ENCODE measurements around a stretch of chr1.

- RRBS, 2 experiments, result no CpG with 5 or more reads among the region's 3 CpGs
CAGE:
- cytosol, long polyA minus RNA, result no peak
- cytosol, long polyA plus RNA, result no peak
- long polyA plus RNA, result no peak
- nucleus, long polyA minus RNA, result no peak
- nucleus, long polyA plus RNA, result no peak
Measured at GRCh38 chr1:243664562-243665328, 185.3 kb downstream of the AKT3 start.

DNA sequence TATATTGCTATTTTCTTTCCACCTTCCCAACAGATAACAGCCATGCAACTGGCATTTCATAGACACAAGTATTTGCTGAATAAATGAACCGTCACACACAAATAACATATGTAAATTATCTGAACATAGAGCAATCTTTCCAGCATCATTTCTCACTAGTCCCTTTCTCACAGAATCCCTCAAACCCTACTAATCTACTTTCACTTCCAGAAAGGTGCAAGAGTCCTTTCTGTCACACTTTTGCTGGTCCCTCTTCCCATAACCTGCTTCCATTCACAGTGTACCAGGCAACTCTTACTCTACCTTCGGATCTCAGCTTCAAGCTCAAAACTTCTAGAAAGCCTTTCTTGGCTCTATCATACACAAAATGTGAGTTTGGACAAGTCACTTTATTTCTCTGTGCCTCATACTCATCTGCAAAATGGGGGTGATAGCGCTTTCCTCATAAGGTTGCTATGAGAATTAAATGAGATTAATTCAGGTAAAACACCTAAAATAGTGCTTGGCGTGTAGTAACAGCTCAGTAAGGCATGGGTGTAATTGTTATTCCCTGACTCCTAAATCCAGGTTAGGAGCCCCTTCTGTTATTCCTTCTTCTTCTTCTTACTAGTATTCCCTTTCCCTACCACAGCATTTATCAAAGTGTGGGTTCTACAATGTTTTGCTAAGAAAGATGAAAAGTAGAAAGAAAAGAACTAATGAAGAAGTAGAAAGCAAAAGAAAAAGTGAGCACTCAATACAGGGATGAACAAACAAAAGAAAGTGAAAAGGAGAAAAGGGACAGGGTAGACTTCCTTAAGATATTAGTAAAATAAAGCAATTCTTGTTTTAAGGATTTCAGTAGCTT lies 113.0 kb downstream of the AKT3 start:
- RRBS, 2 experiments, result no CpG with 5 or more reads among the region's 4 CpGs
CAGE:
- cytosol, long polyA minus RNA, result no peak
- cytosol, long polyA plus RNA, result no peak
- long polyA plus RNA, result no peak
- nucleus, long polyA minus RNA, result no peak
- nucleus, long polyA plus RNA, result no peak

DNA sequence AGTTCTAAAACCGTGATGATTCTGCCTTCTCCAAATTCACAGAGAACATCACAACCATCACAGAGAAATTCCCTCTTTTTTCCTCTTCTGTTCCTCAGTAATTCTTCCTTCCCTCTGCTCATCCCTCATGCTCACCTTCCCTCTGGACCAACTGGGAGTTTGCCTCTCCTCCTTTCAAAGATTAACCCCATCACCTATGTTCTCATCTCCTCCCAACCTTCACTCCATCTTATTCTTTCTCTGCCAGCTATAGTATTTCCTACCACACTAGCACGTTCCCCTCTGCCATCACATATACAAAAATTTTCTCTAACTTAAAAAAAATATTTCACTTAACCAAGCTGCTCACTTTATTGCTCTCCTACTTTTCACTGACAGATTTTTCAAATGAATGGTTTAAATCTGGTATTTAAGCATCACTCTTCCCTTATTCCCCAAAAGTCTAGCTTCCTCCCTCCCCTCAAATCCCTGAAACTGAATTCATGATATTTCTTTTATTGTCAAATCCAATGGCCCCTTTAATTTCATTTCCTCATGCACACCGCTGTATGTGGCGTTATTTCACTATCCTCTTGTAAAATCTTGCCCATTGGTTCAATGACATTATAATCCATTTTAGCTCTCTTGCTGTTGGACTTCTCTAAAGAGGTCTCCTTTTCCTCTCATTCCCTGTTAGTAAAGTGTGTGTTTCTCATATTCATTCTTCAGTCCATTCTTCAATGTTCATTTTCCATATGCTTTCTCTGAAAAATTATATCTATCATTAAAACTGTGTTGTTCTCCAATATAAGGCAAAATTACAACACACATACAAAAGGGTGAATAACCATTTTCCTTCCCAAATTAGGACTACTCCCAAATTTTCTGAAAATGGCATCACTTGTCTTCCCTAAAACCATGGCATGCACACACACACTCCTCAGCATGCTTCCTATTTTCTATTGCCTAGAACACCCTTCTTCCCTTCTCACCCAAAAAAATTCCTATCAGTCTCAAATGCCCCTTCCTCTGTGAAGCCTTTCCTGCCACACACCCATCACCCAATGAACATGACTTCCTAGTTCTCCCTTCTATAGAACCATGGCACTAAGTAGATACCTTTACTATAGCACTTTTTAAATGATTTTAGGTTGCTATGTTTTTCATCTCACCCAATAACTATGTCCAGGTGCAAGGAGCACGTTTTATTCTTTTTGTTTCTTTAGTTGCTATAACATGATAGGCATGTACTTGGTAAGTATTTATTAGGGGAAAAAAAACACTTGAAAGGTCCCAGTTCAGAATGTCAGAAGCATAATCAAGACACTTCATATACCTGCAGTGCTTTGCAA lies 44.5 kb downstream of the AKT3 start:
- RRBS, 2 experiments, result no CpG with 5 or more reads among the region's 5 CpGs
CAGE:
- cytosol, long polyA minus RNA, result no peak
- cytosol, long polyA plus RNA, result no peak
- long polyA plus RNA, result no peak
- nucleus, long polyA minus RNA, result no peak
- nucleus, long polyA plus RNA, result no peak

- RRBS, 2 experiments, result no CpG with 5 or more reads among the region's 1 CpG
CAGE:
- cytosol, long polyA minus RNA, result no peak
- cytosol, long polyA plus RNA, result no peak
- long polyA plus RNA, result no peak
- nucleus, long polyA minus RNA, result no peak
- nucleus, long polyA plus RNA, result no peak
Measured at GRCh38 chr1:244055501-244056037, 4.5 kb downstream of the ZBTB18 start.

- RRBS, 2 experiments, result no CpG with 5 or more reads among the region's 5 CpGs
CAGE:
- cytosol, long polyA minus RNA, result no peak
- cytosol, long polyA plus RNA, result no peak
- long polyA plus RNA, result no peak
- nucleus, long polyA minus RNA, result no peak
- nucleus, long polyA plus RNA, result no peak
Measured at GRCh38 chr1:244211459-244211896, 141.0 kb upstream of the C1orf100 start.

DNA sequence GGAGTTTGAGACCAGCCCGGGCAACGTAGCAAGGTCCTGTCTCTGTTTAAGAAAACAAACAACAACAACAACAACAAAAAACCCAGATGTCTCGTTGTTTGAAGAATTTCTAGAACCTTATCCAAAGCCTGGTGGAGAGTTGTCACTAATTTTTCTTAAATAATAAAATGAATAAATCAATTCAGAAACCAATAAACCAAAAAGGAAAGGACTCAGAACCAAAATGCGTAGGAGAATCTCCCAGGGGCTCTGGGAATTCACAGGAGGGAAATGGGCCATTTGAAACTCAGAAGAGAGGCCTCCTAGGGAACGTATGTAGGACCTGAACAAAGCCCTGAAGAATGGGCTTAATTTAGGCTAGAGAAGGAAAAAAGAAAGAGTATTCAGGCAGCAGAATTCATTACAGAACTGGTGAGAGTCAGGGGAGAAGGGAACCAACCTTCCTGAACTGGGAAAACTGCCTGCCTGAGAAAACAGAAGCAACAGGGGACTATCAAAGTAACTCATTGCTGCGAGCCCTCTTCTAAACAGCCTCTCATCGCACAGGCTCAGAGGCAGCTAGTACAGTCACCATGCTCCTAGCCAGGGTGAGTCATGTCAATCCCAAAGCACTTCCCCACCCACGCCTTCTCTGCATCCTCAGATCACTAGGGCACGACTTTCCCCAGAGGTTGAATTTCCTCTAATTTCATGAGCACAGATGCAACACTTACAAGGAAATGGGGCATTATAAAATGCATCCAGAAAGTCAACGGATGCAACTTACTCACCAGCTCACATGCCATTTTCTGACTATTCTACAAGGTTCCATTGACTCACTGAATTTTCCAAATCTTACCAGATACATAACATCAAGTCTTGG lies 1.1 kb downstream of the C1orf100 start:
- RRBS, 2 experiments, result no CpG with 5 or more reads among the region's 10 CpGs
CAGE:
- cytosol, long polyA minus RNA, result no peak
- cytosol, long polyA plus RNA, result no peak
- long polyA plus RNA, result no peak
- nucleus, long polyA minus RNA, result no peak
- nucleus, long polyA plus RNA, result no peak

DNA sequence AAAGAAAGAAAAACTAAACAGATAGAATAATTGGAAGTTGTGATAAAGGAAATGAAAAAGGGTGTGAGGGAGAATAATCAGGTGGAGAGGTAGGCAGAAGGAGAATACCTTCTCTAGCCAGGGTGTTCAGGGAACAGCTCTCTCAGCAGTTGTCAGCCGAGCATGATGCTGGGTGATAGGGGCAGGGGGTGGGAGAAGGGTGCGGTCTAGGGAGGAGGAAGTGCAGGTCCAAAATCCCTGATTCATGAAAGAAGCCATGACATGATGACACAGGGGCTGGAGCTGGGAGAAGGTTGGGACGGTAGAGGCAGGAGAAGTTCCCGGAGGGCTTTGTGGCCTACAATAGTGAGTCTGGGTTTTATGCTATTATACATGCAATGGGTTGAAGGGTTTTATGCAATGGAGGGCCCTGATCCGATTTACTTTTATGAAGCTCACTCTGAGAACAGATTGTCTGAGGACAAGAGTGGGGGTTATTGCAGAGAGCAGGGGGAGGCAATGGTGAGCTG lies 14.5 kb downstream of the C1orf100 start:
- RRBS, 2 experiments, result no CpG with 5 or more reads among the region's 5 CpGs
CAGE:
- cytosol, long polyA minus RNA, result no peak
- cytosol, long polyA plus RNA, result no peak
- long polyA plus RNA, result no peak
- nucleus, long polyA minus RNA, result no peak
- nucleus, long polyA plus RNA, result no peak

DNA sequence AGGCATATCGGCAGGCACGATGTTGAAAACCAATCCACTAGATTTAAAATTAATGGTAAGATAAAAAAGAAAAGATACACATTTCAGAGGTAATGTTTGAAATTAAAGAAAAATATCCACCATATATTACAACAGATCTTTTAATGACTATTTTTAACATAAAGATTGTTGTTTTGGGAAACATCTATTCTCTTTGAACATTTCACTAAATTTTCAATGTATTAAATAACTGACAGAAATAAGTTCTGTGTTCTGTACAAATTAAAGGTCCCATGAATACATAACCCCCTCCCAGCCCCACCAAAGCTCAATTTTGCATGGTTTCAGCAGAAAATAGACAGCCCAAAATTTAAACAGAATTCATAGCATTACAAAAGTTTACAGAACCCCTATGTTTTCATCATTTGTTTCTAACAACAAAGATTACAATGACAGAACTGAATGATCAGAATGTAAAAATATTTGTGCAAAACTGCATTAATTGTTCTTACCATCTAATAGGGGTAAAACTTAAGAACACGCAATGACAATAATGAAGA lies 42.9 kb downstream of the ADSS2 start:
- RRBS, 2 experiments, result no CpG with 5 or more reads among the region's 3 CpGs
CAGE:
- cytosol, long polyA minus RNA, result no peak
- cytosol, long polyA plus RNA, result no peak
- long polyA plus RNA, result no peak
- nucleus, long polyA minus RNA, result no peak
- nucleus, long polyA plus RNA, result no peak

GRCh38 chr1:244438998-244440345 lies 12.2 kb downstream of the ADSS2 start:
- RRBS, 2 experiments, result no CpG with 5 or more reads among the region's 15 CpGs
CAGE:
- cytosol, long polyA minus RNA, result no peak
- cytosol, long polyA plus RNA, result no peak
- long polyA plus RNA, result no peak
- nucleus, long polyA minus RNA, result no peak
- nucleus, long polyA plus RNA, result no peak

DNA sequence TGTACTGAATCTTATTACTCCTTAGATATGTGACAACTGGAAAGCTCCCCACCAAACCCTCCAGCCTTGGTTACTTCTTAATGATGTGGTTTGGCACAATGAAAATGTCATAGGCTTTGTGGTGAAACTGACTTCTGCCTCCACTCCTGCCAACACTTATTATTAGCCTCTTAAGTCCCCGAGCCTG lies 4.2 kb downstream of the COX20 start:
- RRBS, 2 experiments, result no CpG with 5 or more reads among the region's 1 CpG
CAGE:
- cytosol, long polyA minus RNA, result no peak
- cytosol, long polyA plus RNA, result no peak
- long polyA plus RNA, result no peak
- nucleus, long polyA minus RNA, result no peak
- nucleus, long polyA plus RNA, result no peak

DNA sequence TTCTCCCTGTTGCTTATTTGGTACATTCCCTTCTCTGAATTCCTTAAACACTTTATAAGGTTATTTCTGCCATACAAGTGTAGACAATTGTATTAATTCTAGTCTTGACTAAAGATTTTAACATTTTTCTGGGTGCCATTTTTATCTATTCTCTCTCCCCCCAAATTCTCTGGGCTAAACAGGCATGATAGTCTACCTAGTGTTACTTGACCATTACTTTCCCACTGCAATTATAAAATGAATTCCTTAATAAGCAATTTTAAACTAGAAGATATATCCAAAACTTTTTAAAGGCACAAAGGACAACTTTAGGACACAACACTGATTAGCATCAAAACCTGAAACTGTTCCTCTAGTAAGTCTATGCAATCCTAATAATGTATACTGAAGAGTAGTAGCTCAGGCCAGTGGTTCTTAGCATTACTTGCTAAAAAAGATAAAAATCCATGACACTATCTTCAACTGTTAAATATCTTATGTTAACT lies 12.1 kb downstream of the HNRNPU start:
CAGE:
- cytosol, long polyA minus RNA, result no peak
- cytosol, long polyA plus RNA, result no peak
- long polyA plus RNA, result no peak
- nucleus, long polyA minus RNA, result no peak
- nucleus, long polyA plus RNA, result no peak

DNA sequence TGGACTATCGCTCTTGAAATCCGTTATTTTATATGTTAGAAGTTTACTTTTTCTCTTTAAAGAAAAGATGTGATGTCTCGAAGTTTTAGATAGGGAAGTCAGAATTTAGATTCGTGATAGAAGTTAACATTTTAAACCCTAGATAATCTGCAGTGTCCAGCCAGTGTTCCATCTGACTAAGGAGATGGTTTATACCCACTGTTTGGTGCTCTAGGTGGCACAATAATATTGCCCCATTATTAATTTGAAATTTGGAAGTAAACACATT lies 1.1 kb upstream of the HNRNPU start:
- RRBS, 2 experiments, result no CpG with 5 or more reads among the region's 4 CpGs
CAGE:
- cytosol, long polyA minus RNA, result no peak
- cytosol, long polyA plus RNA, result no peak
- long polyA plus RNA, result no peak
- nucleus, long polyA minus RNA, result no peak
- nucleus, long polyA plus RNA, result no peak

- RRBS, 2 experiments, result no CpG with 5 or more reads among the region's 18 CpGs
CAGE:
- cytosol, long polyA minus RNA, result no peak
- cytosol, long polyA plus RNA, result no peak
- long polyA plus RNA, result no peak
- nucleus, long polyA minus RNA, result no peak
- nucleus, long polyA plus RNA, result no peak
Measured at GRCh38 chr1:244868965-244869647, 4.8 kb upstream of the HNRNPU start.

- RRBS, 2 experiments, result no CpG with 5 or more reads among the region's 9 CpGs
CAGE:
- cytosol, long polyA minus RNA, result no peak
- cytosol, long polyA plus RNA, result no peak
- long polyA plus RNA, result no peak
- nucleus, long polyA minus RNA, result no peak
- nucleus, long polyA plus RNA, result no peak
Measured at GRCh38 chr1:245045231-245046159, 76.0 kb downstream of the EFCAB2 start.

GRCh38 chr1:245060414-245061279 lies 91.2 kb downstream of the EFCAB2 start:
- RRBS, 2 experiments, result no CpG with 5 or more reads among the region's 6 CpGs
CAGE:
- cytosol, long polyA minus RNA, result no peak
- cytosol, long polyA plus RNA, result no peak
- long polyA plus RNA, result no peak
- nucleus, long polyA minus RNA, result no peak
- nucleus, long polyA plus RNA, result no peak

- RRBS, 2 experiments, result no CpG with 5 or more reads among the region's 7 CpGs
CAGE:
- cytosol, long polyA minus RNA, result no peak
- cytosol, long polyA plus RNA, result start-site peak on the minus strand at chr1:245108157-245108711, 20 and 8 reads in 2 replicates
- long polyA plus RNA, result start-site peak on the minus strand at chr1:245108483-245108711, 7 and 11 reads in 2 replicates
- nucleus, long polyA minus RNA, result no peak
- nucleus, long polyA plus RNA, result start-site peak on the minus strand at chr1:245108128-245108697, 28 and 7 reads in 2 replicates
Measured at GRCh38 chr1:245108124-245108745, 46.5 kb upstream of the KIF26B start.

DNA sequence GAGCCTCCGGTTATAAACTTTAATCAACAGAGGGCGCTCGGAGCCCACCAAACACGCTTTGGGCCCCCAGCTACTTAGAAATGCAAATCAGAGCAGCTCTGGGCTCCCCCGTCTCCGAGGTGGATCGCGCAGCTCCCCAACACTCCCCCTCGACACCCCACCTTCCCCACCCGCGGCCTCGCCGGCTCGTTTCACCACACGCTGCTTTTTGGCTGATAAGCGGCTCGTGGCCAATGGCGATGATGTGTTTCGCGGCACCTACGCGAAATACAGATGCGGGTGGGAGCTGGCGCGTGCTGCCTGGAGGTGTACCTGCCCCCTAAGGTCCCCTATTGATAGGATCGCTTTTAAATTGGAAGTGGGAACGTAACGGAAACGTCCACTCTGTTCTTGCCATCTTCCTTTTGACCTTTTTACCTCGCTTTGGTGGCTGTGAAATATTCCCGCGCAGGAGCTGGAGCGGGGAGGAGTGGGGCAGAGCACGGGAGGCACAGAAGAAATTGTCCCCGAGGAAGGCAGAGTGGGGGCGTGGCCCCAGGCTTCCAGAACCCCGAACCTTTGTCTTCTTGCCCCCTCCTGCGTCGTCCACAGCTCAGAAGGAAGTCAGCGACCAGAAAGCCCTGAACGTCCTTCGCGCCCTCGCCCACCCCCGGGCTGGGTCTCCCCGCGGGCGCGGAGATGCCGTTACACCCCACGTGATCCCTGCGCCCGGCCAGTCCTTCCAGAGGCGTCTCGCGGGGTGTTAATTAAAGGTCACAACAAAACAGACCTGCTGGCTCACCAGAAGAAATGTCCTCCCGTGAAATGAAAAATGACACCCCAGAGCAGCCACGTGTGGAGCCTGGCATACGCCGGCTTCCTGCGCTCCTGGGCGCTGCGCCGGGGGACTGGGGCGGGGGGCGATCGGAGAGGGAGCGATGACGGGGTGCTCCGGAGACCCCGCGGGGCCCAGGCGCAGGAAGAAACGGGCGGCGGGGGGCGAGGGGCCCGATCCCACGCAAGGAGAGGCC lies 1.3 kb upstream of the KIF26B start:
- RRBS, 2 experiments, result 4 to 5% methylated on average over 16 of the region's 79 CpGs
CAGE:
- cytosol, long polyA minus RNA, result no peak
- cytosol, long polyA plus RNA, result no peak
- long polyA plus RNA, result no peak
- nucleus, long polyA minus RNA, result no peak
- nucleus, long polyA plus RNA, result no peak

DNA sequence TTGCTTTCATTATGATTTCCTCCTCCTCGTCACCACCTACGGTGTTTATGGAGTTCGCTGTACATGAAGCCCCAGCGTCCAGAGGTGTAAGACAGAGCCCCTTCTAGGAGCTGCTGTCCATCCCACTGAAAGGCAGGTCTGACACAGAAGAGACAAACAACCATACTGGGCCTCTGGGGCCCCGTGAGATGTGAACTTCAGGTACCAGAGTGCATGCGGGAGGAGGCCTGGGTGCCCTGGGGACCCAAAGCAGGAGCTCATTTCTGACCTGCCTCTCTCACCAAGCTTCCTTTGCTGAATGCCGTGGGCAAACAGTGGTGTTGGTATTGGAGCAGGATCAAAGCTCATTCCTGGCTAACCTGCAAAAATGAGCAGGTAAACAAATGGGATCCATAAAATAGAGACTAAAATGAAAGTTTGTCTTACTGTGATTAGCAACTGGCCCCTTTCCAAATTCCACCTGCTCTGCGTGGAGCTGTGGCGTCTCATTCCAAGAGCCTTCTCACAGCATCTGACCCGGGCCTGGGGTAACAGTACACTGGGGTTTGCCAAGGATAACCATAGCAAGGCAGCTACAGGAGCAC lies 103.5 kb downstream of the KIF26B start:
- RRBS, 2 experiments, result no CpG with 5 or more reads among the region's 10 CpGs
CAGE:
- cytosol, long polyA minus RNA, result no peak
- cytosol, long polyA plus RNA, result no peak
- long polyA plus RNA, result no peak
- nucleus, long polyA minus RNA, result no peak
- nucleus, long polyA plus RNA, result no peak

DNA sequence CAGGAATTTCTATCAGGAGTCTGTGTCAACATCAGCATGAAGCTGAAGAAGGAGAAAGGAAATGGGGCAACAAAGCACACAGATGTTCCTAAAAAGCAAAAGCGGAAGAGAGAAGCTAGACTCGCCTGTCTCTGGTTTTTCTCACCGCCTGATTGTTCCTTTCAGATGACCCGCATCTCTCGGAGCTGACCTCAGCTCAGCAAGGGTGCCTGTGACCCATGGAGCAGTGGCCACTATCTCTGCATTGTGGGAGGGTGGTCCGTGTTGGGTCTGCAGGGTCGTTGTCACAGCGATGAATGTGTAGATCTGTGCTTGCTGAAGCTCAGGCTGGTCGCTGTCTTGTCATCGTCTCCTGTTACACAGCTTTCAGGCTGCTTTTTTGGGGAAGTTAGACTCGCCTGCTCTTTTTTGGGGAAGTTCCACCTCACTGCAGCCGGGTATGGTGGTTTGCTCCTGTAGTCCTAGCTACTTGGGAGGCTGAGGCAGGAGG lies 156.3 kb downstream of the KIF26B start:
- RRBS, 2 experiments, result no CpG with 5 or more reads among the region's 12 CpGs
CAGE:
- cytosol, long polyA minus RNA, result no peak
- cytosol, long polyA plus RNA, result no peak
- long polyA plus RNA, result no peak
- nucleus, long polyA minus RNA, result no peak
- nucleus, long polyA plus RNA, result no peak

GRCh38 chr1:246083297-246083962 lies 423.6 kb downstream of the SMYD3 start:
- RRBS, 2 experiments, result no CpG with 5 or more reads among the region's 11 CpGs
CAGE:
- cytosol, long polyA minus RNA, result no peak
- cytosol, long polyA plus RNA, result no peak
- long polyA plus RNA, result no peak
- nucleus, long polyA minus RNA, result no peak
- nucleus, long polyA plus RNA, result no peak

All from HepG2 (cell line).